ENCODE measurements around the gene TET3.

DNA sequence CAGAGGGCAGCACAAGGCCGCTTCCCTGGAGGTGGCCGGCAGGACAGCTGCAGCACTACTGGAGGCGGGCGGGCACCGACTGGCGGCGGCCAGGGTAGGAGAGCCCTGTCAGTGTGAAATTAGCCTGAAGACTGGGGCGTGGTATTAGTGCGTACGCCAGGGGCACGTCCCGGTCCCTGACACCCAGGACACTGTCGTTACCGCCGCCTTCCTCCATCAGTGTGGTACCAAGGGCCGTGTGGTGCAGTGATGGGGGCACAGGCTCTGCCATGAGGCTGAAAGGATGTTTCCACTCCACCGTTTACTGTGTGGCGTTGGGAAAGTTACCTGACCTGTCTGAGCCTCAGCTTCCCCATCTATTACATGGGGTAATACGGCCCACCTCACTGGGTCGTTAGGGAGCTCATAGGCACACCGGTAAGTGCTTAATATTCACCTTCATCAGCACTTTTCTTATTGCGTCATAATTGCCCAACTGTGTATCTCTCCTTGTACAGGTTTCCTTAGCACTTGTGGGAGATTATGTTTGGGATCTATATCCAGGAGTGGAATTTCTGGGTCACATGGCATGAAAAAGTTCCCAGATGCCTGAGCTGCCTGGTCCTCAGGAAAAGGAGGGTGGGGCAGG, 28.6 kb upstream of the VAX2 start:
- PRO-cap, result no peak
CAGE:
- cytosol, long polyA plus RNA, result no peak
- long polyA plus RNA, result no peak
- nucleus, long polyA plus RNA, result no peak

DNA sequence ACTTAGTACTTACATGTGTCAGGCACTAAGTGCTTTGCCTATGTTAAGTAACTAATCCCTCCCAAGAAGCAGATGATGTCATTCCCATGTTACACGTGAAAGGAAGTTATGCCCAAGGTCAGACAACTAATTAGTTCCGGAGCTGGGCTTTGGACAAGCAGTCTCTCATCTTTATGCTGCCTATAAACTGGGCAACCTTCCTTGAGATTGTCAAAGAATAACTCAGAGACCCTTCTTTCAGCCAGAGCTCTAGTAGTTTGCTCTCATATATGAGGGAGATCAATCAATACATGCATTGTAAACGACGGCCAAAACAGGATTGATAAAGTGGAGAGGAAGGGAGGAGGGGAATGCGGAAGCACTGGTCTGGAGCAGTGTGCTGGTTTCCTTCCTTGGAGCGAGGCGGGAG, 13.7 kb upstream of the ATP6V1B1 start:
- PRO-cap, result no peak
CAGE:
- cytosol, long polyA plus RNA, result no peak
- long polyA plus RNA, result no peak
- nucleus, long polyA plus RNA, result no peak

- PRO-cap, result no peak
CAGE:
- cytosol, long polyA plus RNA, result no peak
- long polyA plus RNA, result no peak
- nucleus, long polyA plus RNA, result no peak
These were observed 6.3 kb downstream of the ANKRD53 start for GRCh38 chr2:70984658-70985185.

GRCh38 chr2:70987150-70988228, 7.2 kb downstream of the TEX261 start:
- PRO-cap, result no peak
CAGE:
- cytosol, long polyA plus RNA, result no peak
- long polyA plus RNA, result no peak
- nucleus, long polyA plus RNA, result no peak

DNA sequence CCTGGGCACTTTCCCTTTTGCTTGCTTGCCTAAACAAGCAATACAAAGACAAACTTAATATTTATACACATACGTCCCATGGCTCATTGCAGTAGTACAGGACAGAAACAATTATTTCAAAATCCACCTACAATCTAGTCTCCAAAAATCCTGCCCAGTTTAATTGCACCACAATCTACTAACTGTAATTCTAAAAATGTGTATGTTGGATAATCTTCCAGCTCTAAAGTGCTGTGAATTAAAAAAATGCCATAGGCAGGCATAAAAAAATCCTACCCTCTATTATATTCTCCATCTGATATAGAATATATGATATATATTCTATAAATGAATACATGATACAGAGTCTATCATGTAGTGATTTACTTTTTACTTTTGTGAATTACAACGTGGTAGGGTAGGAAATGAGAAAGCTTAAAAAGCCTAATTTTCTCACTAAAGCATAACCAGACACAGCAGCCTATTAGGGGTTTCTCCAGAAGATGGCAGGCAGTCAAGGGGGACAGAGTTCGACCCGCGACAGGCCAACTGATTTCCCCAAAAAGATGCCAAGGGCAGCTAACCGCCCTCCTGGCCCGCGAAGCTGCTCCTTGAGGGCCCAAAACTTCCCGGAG, 1.2 kb upstream of the NAGK start:
- PRO-cap, result no peak
CAGE:
- cytosol, long polyA plus RNA, result no peak
- long polyA plus RNA, result no peak
- nucleus, long polyA plus RNA, result no peak

- PRO-cap, result no peak
CAGE:
- cytosol, long polyA plus RNA, result no peak
- long polyA plus RNA, result no peak
- nucleus, long polyA plus RNA, result no peak
These were observed 13.8 kb upstream of the DYSF start for GRCh38 chr2:71452568-71453139.

DNA sequence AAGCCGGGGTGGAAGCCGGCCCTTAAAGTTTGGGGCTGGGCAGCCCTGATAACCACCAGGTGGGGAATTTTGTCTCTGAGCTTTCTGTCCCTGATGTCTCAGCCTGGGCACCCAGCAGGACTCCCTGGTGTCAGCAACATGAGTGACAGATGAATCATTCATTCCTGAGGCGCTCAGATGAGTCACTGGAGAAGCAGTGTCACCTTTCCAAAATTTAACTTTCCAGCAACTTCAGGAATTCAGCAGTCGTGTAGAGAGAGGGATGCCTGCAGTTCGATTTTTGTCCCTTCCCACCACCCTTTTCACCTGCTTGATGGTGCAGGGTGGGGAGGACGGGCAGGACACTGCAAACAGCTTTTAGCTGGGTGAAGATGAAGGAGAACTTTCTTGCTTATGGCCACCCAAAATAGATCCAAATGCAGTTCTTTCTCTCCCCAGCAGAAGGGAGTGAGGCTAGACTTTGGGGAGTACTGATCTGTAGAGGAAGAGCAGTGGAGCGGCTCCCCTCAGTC, 318.5 kb downstream of the DYSF start:
- PRO-cap, result no peak
CAGE:
- cytosol, long polyA plus RNA, result no peak
- long polyA plus RNA, result no peak
- nucleus, long polyA plus RNA, result no peak

DNA sequence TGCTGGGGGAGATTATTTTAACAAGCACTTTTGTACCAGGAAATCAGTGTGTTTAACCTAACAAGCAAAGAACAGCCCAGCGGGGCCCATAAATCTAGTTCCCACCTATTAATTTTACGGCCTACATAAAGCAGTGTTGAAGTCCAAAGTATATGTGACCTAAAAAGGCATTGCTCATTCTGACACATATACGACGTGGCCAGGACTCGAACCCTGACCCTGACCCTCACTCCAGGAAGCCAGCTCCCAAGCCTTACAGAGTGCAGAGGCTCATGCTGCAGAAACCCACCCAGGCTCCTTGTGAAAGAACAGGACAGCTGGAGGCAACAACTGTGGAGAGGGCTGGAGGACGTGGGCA, 221.7 kb downstream of the CYP26B1 start:
- PRO-cap, result no peak
CAGE:
- cytosol, long polyA plus RNA, result no peak
- long polyA plus RNA, result no peak
- nucleus, long polyA plus RNA, result no peak

DNA sequence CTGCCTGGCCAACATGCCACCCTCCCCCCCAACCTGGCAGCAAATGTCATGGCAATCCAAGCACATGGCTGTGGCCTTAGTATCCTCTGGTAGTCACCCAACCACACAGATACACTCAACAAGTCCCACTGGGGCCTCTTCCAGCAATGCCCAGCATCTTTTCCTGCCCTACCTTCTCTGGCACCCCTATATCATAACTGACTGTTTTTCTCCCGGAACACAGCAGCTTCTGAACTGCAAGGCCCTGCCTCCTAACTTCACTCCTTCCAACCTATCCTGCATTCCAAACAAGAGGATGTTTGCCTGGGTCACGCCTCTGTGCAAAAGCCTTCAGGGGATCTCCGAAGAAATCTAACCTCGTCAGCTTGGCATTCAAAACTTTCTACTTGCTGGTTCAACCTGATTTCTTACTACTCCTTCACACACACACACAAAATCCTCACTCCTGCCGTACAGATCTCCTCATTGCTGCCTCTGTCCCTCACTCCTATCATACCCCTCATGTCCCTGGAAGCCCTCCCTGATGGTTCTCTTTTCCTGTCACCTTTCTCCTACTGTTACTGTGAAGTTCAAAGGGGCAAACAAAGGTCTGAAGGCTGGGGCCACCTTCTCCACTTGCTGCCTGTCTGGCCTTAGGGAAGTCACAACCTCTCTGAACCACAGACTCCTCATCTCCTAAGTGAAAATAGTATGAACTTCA, 194.8 kb downstream of the CYP26B1 start:
- PRO-cap, result no peak
CAGE:
- cytosol, long polyA plus RNA, result no peak
- long polyA plus RNA, result no peak
- nucleus, long polyA plus RNA, result no peak

GRCh38 chr2:72435007-72435730, 287.5 kb upstream of the CYP26B1 start:
- PRO-cap, result no peak
CAGE:
- cytosol, long polyA plus RNA, result no peak
- long polyA plus RNA, result no peak
- nucleus, long polyA plus RNA, result no peak

DNA sequence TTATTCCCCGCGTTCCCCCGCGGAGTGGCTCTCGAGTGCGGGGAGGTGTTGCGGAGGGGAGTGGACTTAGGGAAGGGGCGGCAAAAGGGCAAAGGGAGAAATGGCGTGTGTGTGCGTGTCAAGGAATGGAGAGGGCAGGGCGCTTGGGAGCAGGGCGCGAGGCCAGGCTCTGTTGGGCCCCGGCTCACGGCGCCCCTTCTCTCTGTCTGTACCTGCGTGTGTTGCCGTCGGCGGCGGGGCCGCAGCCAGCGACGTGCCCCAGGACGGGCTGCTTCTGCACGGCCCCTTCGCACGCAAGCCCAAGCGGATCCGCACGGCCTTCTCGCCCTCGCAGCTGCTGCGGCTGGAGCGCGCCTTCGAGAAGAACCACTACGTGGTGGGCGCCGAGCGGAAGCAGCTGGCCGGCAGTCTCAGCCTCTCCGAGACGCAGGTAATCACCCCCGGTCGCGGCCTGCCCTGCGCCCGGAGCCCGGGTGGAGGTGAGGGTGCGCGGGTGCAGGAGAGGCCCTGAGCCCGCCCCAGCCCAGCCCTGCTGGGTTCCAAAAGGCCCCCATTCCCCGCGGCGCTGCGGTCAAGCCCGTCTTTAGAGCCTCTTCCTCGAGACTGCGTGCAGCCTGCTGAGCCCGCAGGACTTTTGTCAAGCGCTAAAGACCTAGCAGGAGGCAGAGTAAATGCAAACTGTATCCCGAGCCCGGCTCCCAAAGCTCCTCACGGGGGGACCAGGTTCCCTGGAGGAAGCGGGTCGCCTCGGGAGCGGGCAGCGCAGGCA, 6.9 kb downstream of the EMX1 start:
- PRO-cap, result no peak
CAGE:
- cytosol, long polyA plus RNA, result no peak
- long polyA plus RNA, result no peak
- nucleus, long polyA plus RNA, result no peak

- PRO-cap, result no peak
CAGE:
- cytosol, long polyA plus RNA, result no peak
- long polyA plus RNA, result no peak
- nucleus, long polyA plus RNA, result no peak
These were observed 14.9 kb downstream of the EMX1 start for GRCh38 chr2:72932309-72932621.

DNA sequence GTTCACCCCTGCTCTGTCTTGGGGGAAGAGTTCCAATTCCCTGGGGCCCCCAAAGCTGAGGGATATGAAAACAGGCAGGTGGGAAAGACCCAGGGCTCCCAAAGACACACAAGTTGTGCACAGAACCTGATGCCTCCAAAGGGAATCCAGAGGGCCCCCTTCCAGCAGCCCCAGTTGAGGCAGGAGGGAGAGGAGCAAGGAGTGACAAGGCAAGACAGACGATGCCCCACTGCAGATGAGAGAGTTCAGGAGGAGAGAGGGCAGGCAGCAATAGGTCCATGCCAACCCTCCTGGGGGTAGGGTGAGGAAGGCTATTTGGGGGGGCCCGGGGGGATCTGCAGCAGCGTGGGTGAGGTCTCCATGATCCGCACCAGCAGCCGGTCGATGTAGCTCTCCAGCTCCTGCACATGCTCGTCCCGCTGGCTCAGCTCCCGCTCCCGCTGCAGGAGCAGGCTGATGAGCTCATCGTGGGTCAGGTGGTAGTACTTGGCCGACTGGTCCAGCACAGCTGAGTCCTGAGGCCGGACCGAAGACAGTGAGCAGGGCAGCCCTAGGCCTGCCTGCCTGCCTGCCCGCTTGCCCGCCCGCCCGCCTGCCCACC, 3.8 kb upstream of the SFXN5 start:
- PRO-cap, result bidirectional peak, plus-strand start at position 511 of the sequence, minus-strand start at position 415 of the sequence
CAGE:
- cytosol, long polyA plus RNA, result no peak
- long polyA plus RNA, result no peak
- nucleus, long polyA plus RNA, result no peak

DNA sequence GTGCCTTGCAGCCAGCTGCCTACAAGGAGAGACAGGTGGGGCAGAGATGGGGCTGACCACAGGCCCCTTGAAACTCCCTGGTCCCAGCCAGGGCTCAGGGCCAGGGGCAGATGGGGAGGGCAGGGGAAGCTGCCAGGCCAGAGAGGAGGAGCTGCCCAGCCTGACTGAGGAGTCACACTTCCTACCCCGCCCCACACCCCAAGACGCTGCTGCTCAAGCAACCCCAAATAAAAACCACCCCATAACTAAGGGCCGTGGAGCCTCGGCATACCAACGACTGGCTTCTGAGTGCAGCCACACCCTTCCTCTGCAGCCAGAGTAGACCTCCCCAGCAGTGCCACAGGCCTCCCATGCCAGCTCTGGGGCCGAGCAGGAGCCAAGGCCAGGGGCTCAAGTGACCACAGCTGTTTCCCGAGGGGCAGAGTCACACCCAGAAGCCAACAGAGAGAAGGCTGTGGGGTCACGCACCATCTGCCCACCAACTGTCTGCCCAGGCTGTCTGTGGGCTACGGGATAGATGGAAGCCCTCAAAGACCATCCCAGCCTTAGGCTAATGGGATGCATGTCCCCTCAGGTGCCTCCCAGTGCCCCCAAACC, 5.2 kb downstream of the RAB11FIP5 start:
- PRO-cap, result no peak
CAGE:
- cytosol, long polyA plus RNA, result no peak
- long polyA plus RNA, result no peak
- nucleus, long polyA plus RNA, result no peak

DNA sequence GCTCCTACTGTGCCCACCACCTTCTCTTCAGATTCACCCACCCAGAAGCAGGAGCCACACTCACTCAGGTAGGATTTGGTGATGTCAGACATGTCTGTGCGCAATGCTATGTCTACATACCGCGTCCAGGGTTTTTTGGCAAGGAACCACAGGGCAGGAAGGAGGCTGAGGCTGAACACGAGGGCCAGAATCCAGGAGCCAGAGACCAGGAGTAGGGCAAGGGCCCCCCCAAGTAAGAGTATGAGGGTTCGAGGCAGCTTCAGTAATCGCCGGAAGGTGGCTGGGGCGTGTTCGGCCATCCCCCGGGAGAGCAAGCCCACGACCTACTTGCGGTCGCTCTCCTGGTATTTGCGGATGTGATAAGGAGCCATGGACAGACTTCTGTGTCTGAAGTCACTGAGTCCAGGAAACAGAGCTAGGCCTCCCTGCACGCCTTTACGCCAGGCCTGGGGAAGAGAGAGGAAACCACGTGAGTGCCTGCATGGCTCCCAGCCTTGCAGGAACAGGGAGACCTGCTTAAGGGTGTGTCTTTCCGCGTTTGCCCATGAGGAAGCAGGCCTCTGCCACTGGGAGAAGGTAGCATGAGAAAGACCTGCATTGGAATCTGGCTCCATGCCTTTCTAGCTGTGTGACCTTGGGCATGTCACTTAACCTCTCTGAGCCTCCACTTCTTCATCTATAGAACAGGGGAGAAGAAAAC, 36.1 kb downstream of the TPRKB start:
- PRO-cap, result no peak
CAGE:
- cytosol, long polyA plus RNA, result no peak
- long polyA plus RNA, result no peak
- nucleus, long polyA plus RNA, result no peak

DNA sequence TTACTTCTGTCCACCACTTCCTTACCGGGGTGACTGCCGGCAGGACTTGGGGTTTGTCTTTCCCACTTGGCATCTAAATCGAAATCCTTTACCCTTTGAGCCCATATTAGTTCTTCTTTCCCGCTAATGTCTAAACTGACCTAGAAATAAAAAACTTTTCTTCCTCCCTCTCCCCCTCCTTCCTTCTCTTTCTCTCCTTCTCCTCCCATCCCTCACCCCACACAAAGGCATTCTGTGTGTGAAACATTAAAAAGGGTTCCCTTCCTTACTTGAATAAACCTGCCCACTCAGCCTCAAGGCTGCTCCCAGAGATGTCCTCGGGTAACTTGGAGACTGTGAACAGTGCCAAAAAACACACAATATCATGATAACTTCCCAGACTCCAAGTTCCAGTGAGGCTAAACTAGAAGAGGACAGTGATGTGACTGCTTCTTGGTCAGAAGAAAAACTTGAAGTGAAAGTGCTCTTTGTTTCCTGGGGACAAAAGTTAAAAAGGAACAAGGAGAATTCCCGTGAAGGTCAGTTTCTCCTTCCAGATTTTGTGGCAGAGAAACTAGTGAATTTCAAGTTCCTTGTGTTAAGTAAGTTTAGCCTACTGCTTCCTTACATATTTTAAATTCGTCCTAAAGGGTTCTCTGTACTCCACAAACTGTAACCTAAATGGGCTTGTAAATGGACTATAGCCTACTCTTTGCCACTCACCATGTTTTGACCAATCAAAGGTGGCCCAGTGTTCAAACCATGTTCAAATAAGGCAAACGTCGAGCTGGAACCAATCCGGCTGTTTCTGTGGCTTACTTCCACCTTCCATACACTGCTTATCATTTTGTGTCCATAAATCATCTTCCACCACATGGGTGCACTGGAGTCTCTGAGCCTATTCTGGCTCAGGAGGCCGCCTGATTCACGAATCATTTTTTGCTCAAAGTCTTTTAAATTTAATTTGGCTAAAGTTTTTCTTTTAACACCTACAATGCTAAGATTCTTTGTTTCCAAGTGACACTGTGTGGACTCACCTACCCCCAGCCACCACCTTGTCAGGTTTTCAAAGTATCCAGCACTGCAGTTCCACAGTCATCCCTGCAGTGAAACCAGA, 20.5 kb downstream of the TPRKB start:
- PRO-cap, result no peak
CAGE:
- cytosol, long polyA plus RNA, result no peak
- long polyA plus RNA, result no peak
- nucleus, long polyA plus RNA, result no peak

- PRO-cap, result unidirectional peak, plus-strand start at chr2:73731046
CAGE:
- cytosol, long polyA plus RNA, result no peak
- long polyA plus RNA, result no peak
- nucleus, long polyA plus RNA, result no peak
These were observed 6.4 kb downstream of the TPRKB start for GRCh38 chr2:73730651-73731253.

DNA sequence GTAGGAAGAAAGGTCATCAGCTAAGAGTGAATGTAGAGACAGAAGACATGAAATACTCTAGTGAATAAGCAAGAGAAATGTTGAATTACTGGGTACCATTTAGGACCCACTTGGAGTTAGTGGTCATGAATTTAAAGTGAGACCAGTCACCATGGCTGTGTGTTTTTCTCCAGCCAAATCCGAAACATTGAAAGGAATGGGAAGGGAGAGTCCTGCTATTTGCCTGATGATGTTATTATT, 3.4 kb downstream of the DGUOK start:
- PRO-cap, result no peak
CAGE:
- cytosol, long polyA plus RNA, result no peak
- long polyA plus RNA, result no peak
- nucleus, long polyA plus RNA, result no peak

GRCh38 chr2:73984588-73985353, at the start of gene TET3:
TSS of gene TET3 (plus strand) at chr2:73984910.
- PRO-cap, result bidirectional peak, plus-strand start at chr2:73984941, minus-strand start at chr2:73984856
CAGE:
- cytosol, long polyA plus RNA, result no peak
- long polyA plus RNA, result no peak
- nucleus, long polyA plus RNA, result no peak

DNA sequence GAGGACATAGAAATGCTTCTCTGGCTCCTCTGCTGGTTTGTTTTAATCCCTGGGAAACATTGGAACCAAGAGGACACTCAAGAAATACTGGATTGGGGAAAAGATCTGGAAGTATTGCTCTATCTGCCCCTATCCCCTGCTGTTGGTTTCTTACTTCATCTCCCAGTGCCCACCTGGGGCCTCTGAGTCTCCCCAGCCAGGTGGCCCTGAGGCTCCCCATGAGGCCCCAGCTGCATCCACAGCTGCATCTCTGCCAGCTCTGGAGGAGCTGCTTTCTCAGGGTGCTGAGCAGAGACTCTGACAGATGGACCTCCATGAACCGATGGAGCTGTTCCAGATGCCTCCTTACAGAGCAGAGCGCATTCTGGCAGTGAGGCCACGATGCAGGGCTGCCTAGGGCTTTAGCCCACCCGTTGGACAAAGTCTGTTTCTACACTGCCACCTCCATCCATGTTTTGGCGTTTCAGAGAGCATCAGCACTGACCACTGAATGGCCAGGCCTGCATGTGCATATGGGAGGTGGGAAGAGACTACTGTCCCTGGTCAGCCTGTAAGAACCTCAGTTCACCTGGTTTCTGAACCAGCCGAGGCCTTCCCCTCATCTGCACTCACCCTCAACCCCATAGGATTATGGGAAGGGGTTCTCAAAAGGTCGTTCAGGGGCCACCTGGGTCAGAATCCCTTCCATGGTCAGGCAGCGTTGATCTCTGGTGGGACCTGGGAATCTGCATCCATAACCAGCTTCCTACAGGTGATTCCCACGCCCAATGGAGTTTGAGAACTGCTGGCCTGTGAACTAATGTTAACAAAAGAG, 36.5 kb downstream of the TET3 start:
- PRO-cap, result no peak
CAGE:
- cytosol, long polyA plus RNA, result no peak
- long polyA plus RNA, result no peak
- nucleus, long polyA plus RNA, result no peak